ENCODE data around the gene SPATS2L.

GRCh38 chr2:197323263-197323844 is 12.8 kb upstream of the ANKRD44 start:
- PRO-cap, result unidirectional peak, minus-strand start at chr2:197323628

GRCh38 chr2:197414075-197414411 is 20.8 kb downstream of the SF3B1 start:
- PRO-cap, result no peak

DNA sequence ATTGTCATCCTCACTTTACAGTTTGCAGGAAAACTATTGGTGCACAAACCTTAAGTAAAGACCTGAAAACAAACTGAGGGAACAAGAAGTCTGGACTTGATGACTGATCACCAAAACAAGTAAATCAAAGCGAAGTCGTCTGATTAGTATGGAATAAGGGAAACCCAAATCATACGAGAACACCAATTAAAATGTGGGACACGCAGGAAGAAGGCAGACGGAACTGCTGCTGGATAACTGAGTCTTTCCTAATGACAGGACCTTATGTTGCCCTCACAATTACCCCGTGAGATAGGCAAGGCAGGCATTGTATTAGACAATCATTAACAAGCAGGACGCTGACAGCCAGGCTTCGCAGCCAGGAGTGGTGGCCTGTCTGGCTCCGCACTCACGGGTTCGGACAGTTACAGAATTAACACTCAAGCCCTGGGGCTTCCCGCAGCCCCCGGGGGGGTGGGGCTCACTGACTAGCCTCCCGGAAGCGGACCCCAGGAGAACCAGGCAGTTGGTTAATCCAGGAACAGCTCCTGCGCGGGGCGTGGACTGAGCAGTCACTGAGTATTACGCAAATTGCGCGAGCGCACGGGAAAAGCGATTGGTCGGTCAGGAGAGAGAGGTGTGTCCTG is 525 bp upstream of the COQ10B start:
- PRO-cap, result bidirectional peak, plus-strand start at position 323 of the sequence, minus-strand start at position 239 of the sequence; bidirectional peak, plus-strand start outside the sequence, minus-strand start at position 545 of the sequence

DNA sequence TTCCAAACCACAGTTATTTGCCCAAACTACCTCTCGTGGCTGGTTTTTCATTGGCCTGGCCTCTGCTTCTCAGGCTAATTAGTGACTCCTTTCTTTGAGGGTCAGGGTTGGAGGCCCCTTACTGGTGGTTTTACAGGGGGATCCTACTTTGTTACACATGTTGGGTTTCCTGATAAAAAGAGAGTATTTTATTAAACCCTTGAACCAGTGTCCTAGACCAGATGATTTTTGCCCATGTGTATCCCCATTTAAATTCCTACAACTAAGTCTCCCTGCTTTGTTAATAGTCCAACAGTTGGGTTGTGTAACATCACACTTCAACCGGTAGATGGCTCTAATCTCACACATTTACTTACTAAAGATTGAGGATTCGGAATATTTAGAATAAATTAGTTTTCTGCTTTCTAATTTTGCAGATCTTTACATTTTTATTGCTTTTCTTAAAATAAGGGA is 2.3 kb downstream of the MARS2 start:
- PRO-cap, result no peak

- PRO-cap, result no peak
Measured at GRCh38 chr2:197891731-197892283, 87.4 kb downstream of the PLCL1 start.

- PRO-cap, result no peak
Measured at GRCh38 chr2:198310956-198311383, 506.6 kb downstream of the PLCL1 start.

- PRO-cap, result no peak
Measured at GRCh38 chr2:199431676-199431887, 26.2 kb downstream of the SATB2 start.

- PRO-cap, result no peak
Measured at GRCh38 chr2:199462690-199463074, 4.9 kb upstream of the SATB2 start.

DNA sequence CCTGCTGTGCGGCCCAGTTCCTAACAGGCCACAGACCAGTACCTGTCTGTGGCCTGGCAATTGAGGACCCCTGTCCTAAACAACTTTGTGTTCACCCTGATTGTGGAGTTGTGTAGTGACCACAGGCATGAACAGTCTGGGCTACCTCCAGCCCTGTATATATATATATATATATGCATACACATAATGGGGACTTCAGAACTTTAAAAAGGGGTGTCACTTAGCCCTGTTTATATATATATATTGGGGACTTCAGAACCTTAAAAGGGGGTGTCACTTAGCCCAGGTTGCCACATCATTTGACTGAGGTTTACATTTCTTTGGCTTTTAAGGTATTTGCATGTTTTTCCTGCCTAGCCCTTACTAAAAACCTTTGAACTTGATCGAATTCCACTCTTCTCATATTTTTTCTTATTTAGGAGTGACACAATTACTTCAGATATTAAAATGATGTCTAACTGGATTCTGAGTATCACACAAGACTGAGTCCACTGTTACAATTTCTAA is 64.8 kb downstream of the FTCDNL1 start:
- PRO-cap, result no peak

GRCh38 chr2:200156434-200156717 is 150.1 kb upstream of the SPATS2L start:
- PRO-cap, result no peak

DNA sequence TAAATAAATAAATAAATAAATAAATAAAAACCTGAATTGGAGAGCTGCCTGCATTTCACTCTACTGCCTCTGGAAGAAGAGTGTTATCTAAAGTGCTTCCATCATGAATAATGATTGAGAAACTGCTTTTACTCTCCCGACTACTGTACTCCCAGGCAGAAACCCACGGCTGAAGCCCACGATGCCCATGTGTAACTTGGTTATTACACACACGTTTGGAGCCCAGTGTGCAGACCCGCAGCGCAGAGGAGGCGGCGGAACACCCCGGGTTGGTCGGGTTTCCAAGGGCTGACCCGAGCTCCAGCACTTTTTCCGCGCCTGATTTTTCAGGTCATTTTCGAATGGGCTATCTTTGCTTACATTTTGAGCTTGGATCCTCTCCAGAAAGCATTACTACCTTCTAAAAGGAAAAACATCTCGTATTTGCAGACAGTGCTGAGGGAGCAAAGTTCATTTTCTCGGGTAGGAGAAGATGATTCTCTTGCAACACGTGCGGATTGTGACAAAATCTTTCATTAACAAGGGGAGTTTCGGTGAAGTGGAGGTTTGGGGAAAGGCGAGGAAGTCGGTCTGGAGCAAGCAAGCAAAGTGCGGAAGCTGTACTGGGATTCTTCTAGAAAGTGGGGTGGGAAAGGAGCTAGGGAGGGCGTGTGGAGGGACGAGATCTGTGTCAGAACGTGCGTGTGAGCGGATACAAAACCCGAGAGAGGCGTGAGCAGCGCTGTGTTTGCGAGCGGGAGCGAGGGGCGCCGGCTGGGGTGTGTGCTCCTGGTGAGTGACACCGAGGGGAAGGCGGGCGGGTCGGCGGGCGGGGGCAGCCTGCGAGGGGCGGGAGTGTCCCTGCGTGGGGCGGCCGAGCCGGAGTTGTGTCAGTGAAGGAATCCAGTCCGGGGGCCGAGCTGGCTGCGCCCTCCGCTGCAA is at the start of gene SPATS2L:
TSS of gene SPATS2L (plus strand) at position 863 of the 921 bp plus-strand sequence.
- PRO-cap, result unidirectional peak, plus-strand start at position 724 of the sequence; unidirectional peak, plus-strand start at position 872 of the sequence

GRCh38 chr2:200589810-200590562 is 4.2 kb downstream of the AOX1 start:
- PRO-cap, result no peak

DNA sequence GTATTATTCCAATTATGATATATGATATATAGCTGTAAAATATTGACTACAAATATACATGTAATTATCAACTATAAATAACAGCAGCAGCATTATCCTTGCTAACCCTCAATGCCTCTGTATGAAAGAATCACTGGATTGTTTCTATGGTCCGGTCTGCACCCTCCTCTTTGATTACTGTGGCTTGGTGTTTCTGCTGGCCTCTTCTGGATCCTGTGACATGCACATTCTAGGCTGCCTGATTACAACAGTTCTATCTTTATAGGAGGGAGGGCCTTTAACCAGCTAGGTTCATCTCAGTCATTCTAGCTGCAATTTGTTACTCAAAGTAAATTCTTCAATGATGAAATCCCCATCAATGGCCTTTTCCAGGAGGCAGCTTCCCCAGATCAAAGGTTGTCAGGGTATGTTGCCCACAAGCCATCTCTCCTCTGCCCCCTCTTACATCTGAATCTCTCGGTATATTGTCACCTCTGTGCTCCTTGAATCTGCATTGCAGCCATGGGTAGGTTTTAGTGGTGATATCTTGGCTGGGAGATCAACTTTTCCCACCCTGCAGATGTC is 106.4 kb upstream of the BZW1 start:
- PRO-cap, result no peak

DNA sequence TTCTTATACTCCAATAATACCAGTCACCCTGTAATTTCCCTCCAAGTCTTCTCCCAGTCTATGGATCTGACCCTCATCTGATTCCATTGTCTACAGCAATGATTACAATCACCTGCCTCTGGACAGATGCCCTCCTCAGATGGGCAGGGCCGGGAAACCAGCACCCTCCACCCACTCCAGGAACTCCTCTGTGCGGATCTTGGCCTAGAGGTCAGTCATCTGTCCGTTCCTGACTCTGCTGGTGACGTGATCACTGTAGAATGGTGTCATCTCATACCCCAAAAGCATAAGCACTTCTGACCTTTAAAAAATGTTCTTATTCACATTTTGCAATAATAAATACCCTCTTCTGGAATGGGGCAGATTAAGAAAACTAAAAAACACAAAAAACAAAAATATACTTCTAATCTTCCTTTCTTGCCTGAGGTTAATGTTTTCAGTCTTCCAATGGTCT is 29.5 kb upstream of the BZW1 start:
- PRO-cap, result no peak

DNA sequence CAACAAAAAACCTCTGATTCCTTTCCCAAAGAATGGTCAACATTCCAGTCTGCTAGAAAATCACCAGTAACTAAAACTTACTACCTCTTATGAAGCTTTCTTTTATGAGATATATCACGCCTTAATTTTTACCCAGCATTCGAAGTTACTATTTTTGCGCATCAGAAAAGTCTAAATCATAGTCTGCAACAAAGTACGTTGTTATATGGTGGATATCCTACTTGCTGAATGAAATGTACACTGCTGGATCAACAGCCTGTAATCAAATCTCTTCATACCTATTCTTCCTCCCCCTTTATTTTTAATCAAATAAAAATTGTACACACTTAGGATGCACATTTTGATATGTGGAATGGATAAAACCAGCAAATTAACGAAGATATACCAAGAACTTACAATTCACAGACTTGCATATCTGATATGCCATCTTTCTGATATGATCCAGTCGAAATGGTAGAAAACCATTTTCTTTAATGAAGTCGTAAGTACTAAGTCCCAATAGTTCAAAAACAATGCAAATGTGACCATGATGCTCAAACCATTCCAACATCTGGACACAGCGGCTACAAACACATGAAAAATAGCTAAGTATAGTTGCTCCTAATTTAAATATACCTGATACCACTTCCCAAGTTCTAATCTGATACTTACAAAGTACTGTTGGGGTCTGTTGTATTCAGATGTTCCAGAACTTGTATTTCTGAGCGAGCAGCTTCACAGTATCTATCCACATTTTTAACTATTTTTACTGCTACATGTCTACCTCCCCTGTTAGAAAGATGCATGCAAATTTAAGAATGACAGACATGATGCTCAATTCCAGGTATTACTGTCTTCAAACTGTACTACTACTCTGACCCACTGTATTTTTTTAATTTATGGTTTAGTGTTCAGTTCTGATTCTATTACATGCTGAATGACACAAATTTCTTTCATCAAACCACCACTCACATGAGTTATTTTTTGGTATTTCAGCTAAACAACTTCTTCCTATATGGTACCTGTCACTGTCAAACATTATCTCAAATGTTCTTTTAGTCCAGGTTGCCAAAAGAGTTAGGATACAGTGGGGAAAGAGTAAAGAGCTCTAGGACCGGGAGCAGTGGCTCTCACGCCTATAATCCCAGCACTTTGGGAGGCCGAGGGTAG is 6.8 kb downstream of the CLK1 start:
- PRO-cap, result no peak

- PRO-cap, result bidirectional peak, plus-strand start at chr2:201118492, minus-strand start at chr2:201118072
Measured at GRCh38 chr2:201117973-201118145, 1.9 kb downstream of the CFLAR start.

DNA sequence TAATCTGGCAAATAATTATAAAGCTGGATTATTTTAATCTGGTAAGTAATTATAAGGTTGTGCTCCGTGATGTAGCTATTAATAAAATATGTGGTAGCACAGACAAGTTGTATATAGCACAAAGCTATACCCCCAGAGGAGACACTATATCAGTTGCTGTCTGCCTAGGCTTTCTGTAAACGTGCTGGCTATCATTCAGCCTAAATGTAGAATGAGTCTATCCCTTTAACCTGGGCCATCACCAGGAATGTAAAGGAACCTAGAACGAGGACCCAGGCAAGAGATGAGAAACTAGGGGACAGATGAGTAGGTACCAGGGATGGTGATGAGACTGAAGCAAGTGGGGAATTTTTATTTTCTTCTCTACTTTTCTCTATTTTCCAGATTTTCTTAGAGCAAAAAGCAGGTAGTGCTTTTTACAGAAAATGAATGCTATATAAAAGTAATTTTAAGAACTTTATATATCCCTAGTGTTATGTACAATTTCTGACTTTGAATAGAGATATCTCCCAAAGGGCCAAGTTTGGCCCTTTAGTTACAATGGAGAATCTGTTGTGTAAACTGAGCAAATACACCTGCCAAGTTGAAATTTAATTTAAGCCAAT is 5.3 kb downstream of the CFLAR start:
- PRO-cap, result no peak

DNA sequence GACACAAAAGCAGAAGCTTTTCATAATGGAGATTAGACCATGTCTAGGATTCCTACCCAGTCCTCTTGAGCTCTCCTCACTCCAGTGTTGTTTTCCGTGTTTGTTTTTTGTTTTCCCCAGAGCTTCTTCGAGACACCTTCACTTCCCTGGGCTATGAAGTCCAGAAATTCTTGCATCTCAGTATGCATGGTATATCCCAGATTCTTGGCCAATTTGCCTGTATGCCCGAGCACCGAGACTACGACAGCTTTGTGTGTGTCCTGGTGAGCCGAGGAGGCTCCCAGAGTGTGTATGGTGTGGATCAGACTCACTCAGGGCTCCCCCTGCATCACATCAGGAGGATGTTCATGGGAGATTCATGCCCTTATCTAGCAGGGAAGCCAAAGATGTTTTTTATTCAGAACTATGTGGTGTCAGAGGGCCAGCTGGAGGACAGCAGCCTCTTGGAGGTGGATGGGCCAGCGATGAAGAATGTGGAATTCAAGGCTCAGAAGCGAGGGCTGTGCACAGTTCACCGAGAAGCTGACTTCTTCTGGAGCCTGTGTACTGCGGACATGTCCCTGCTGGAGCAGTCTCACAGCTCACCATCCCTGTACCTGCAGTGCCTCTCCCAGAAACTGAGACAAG is 22.5 kb upstream of the CASP10 start:
- PRO-cap, result no peak

- PRO-cap, result no peak
Measured at GRCh38 chr2:201179804-201180432, 3.0 kb upstream of the CASP10 start.

DNA sequence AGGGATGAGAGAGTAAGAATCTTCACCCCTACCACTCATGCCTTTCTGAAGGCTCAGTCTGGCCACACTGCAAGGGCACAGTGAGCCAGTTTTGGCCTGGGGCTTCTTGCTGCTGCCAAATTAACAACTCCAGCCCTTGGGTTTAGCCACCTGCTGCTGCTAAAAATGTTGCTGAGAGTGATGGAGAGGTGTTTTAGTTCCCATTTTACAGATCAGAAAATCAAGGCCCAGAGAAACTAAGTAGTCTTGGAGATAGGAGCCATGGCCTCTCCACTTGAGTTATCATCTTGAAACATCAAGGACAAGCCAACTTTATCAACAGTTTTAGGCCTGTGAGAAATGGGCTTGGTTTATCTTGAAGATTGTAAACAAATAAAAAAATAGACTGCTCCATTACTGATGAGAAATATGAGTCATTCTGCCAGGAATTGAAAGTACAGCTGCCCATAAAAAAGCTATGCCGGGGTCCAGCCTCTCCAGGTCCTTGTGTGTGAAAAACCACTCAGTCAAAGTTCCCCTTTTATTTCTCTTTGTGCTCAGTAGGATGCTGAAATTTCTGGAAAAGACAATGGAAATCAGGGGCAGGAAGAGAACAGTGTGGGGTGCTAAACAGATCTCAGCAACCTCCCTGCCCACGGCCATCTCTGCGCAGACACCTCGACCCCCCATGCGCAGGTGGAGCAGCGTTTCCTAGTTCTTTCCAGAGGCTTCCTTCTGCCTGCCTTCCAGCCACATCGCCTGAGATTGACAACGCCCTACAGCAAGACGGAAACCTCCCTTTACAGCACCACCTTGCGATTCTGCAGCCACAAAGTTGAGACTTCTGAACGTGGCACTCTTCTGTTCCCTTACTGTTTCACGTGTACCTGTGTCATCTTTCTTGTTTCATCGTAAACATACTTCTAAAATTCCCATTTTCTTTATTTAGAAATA is 31.7 kb upstream of the CASP8 start:
- PRO-cap, result unidirectional peak, plus-strand start at position 416 of the sequence; unidirectional peak, minus-strand start at position 752 of the sequence

All from natural killer cell (primary cell).